Skin of body (tissue), 2 donors: ENCODE measurements around a stretch of chr18.

DNA sequence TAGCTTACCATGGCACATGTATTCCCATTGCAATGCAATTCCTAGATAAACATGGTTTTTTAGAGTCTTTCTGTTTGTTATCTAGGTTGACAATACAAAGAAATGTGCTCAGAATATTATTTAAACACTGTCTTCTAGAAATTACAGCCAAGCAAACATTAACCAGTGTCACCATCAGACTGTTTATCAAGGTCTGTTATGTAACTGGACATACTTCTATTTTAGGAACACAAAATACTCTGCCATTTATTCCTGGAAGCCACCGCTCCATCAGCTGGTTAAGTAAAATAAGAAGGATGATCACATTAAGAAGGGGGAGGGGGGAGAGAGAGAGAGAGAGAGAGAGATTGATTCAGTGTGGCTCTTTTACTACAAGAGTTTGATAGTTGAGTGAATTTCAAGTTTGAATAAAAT lies 47.9 kb downstream of the MBP start:
- RAMPAGE, long total RNA: no peak

DNA sequence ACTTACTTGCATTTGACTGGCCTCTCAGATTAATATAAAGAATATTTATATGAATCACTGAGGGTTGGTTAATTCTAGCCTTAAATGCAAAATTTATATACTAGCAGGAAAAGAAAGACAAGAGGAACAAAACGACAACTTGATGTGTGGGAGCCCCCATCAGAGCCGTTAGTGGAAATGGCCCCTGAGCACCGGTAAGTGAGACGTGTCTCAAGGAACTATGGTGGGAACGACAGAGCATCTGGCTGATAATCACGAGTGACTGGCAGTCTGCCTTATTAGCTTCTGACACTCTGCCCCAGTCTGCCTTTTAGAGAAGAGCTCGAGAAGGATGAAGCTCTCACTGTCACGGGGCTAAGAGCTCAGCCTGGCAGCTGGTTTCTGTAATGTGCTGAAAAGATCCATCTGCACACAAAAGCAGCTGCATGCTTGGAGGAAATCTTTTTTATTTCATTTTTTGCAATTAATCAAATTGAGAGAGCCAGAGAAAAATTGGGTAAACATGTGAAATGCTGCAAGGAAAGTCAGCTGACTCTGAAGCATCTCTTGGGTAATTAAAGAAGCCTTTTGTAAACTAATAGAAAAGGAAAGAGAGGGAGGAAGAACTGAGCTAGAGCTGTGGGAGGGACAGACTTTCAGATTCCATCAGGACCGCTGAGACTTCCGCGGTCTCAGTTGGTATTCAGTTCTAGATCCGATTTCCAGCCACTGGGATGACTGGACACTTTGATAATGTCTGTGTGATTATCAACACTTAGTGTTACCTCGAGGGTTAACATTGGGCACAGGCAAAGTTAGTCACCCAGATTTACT lies 24.5 kb downstream of the MBP start:
- RAMPAGE, long total RNA: no peak

- RAMPAGE, long total RNA: no peak
Observed at GRCh38 chr18:77111861-77112846, 20.4 kb downstream of the MBP start.

GRCh38 chr18:77134066-77134513 lies 1.5 kb upstream of the MBP start:
- RAMPAGE, long total RNA: no peak

GRCh38 chr18:77322445-77322980 lies 72.9 kb downstream of the GALR1 start:
- RAMPAGE, long total RNA: no peak

- RAMPAGE, long total RNA: no peak
Observed at GRCh38 chr18:78510236-78510733, 469.3 kb upstream of the SALL3 start.

- RAMPAGE, long total RNA: no peak
Observed at GRCh38 chr18:78999975-79000406, 20.4 kb downstream of the SALL3 start.

DNA sequence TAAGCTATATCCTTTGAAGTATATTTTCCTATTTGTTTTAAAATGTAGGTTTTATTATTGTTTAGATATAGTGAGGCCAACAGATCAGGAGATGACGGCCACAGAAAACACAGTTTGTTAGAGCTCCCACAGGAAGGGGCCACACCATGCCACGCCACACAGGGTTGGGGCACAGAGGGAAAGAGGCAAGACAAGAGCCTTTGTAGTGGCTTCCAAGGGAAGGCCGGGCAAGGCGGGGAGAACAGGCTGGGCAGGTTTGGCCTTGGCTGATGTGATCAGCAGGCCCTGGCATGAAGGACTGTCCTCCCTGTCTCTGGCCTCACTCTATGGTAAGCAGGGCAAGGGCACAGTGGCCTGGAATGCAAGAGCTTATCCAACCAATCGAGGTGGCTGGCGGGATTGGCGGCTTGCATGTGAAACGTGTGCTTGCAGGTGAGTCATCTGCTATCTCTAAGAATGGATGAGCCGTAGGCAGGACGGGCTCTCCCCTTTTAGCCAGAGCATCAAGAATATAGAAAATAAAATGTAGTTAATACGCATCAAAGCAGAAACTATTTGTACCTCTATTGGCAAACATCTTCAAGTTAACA lies 6.4 kb upstream of the ATP9B start:
- RAMPAGE, long total RNA: no peak

DNA sequence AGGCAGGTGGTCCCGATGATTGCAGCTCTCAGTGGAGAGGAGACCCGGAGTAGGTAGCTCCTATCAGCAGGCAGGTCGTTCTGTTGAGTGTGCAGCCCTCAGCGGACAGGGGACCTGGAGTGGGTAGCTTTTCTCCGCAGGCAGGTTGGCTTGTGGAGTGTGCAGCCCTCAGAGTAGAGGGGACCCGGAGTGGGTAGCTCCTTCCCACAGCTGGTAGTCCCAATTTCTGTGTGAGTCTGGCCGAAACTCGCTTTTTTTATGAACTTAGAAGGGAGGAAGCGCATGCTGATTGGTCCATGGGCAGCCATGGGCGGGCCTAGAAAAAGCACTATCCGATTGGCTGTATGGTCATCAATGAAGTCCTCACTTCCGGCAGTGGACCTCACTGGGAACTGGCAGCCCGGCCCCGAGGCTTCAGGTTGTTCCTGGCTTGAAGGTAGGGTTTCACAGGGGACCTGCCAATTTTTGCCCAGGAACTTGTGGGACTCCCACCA lies 98.2 kb downstream of the ATP9B start:
- RAMPAGE, long total RNA: no peak

DNA sequence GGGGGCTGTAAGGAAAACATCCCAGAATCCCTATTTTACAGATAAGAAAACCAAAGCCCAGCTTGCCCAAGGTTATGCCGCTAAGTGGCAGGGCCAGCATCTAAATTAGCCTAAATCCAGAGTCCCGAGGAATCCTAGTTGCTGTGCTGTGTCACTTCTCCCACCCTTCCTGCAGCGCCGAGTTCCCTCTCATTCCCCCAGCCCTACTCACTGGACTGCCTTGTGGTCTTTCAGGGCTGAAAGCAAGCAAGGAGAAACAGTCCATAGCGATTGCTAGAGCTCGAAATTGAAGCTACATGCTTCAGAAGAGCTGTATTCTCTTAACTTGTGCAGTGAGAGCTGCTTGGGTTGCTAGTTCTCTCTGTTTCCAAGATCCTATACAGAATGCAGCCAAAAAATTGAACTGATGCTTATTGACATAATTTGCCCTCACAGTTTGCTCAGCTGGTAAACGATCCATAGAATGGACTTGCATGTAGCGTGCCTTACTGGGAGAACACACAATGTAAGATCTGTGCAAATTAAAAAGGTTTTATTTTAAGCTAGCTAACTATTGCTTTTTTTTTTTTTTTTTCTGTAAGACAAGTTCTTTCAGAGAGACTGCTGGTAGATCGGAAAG lies 143.4 kb upstream of the NFATC1 start:
- RAMPAGE, long total RNA: no peak

DNA sequence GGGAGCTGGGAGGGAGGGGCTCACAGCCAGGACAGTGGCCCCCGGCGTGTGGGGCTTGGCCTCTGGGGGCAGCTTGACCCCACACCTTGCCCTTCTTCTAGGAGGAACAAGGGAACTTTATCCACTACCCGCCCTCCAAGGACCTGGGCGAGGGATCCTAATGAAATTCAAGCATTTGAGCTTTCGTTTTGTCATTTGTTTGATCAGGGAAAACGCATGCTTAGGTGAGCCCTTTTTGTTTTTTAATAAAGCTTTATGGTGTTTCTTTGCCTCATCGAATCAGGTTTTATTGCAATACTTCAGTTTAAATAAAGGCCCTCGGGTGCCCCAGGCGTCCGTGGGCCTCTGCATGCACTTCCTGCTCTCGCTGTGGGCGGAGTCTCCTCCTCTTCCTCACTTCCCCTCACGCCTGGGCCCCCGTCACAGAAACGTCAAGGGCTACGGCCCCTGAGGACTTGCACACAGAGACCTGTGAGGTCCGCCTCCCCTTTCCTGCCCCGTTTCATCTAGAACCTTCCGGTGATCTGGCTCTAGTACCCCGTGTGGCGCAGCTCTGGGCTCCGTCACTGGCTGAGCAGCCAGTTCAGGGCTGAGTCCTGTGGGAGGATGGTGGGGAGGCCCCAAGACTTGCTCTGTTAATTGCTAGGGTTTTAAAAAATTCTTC lies 9.9 kb downstream of the NFATC1 start:
- RAMPAGE, long total RNA: no peak

DNA sequence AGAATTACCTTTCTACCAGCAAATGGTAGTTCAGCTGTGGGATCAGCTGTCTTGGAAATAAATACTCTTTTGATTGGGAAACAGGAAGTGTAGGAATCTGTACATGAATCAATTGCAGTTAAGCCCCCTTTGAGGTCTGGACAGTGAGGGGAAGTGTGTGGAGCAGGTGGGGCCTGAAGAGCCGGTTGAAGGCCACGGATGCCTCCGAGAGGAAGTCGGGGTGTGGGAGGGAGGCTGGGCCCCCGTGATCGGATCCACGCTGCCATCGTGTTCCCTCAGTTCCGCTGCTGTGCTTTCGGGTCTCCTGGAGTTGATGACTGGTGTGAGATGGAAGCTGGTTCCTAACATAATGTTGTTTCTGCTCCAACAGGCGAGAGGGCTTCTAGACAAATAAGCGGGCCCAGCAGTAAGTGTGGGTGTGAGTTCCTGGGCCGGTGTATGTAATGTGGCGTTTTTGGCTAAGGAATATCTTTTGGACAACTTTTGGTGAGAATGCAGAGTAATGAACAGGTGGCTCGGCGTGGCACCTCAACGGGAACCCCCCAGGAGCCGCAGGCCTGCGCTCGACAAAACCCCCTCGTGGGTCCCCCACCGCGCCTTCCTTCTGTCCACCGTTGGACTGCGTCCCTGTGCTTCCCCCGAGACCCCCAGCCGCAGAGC lies 10.6 kb downstream of the NFATC1 start:
- RAMPAGE, long total RNA: no peak

DNA sequence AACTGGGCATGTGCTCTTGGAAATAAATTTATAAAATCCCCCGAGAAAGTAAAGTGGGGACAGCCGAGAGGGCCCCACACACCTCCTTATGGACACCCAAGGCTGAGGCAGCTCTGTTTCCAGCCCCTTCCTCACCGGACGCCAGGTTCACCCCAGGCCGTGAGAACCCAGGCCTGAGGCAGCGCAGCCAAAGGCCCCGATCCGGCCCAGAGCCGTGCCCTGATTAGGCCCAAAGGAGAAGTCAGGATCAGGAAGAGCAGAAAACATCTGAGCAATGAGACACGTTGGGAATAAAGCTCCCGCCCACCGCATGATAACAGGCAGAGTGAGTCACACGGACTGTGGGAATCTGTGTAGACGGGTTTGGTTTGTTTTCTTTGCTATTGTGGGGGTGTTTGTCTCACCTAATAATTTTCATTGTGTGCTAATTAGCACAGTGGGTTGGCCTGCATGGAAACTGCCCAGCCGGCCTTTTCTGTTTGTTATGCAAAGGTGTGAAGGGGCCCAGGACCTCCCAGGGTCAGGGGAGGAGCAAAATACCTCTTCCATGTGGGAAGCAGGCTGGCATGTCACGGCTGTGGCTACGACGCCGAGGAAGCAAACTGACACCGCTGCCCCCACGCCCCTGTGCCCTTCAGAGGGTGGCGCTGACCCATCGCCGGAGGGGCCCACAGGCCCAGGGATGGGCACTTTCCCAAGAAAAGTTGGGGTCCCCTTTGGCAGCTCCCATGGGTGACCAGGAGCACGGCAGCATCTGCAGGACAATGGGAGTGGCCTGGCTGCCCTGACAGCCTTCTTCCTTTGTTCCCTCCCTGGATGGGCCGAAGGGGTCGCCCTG lies 68.5 kb upstream of the CTDP1 start:
- RAMPAGE, long total RNA: no peak

- RAMPAGE, long total RNA: no peak
Observed at GRCh38 chr18:79713420-79713685, 33.8 kb downstream of the CTDP1 start.

GRCh38 chr18:79730102-79730692 lies 50.6 kb downstream of the CTDP1 start:
- RAMPAGE, long total RNA: no peak

DNA sequence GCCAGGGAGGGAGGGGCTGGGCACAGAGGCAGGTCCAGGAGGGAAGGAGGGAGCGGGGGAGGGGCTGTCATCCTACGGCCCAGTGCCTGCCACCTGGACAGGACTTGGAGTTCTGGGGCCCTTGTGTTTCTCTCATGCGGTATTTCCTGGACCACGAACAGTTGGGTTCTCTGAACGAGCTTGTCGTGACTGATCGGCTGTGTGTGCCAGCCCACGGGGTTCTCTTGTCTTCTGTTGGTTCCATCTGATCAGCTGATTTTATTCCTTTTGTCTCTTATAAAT lies 46.5 kb upstream of the KCNG2 start:
- RAMPAGE, long total RNA: no peak

DNA sequence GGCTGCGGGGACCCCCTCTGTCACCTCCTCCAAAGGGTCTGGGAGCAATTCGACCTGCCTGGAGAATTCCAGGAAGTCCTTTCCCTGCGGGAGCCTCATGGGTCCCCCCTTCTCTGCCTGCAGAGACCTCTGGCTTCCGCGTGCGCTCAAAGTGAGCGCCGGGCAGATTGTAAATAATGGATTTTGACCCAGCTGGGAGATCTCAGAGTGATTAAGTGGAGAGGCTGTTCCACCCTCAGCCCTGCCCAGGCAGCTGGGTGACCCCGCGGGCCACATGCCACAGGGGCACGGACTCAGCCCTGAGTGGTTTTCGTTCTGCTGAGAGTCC lies 1.2 kb downstream of the KCNG2 start:
- RAMPAGE, long total RNA: no peak

- RAMPAGE, long total RNA: no peak
Observed at GRCh38 chr18:79903524-79904222, 47.8 kb downstream of the SLC66A2 start.

DNA sequence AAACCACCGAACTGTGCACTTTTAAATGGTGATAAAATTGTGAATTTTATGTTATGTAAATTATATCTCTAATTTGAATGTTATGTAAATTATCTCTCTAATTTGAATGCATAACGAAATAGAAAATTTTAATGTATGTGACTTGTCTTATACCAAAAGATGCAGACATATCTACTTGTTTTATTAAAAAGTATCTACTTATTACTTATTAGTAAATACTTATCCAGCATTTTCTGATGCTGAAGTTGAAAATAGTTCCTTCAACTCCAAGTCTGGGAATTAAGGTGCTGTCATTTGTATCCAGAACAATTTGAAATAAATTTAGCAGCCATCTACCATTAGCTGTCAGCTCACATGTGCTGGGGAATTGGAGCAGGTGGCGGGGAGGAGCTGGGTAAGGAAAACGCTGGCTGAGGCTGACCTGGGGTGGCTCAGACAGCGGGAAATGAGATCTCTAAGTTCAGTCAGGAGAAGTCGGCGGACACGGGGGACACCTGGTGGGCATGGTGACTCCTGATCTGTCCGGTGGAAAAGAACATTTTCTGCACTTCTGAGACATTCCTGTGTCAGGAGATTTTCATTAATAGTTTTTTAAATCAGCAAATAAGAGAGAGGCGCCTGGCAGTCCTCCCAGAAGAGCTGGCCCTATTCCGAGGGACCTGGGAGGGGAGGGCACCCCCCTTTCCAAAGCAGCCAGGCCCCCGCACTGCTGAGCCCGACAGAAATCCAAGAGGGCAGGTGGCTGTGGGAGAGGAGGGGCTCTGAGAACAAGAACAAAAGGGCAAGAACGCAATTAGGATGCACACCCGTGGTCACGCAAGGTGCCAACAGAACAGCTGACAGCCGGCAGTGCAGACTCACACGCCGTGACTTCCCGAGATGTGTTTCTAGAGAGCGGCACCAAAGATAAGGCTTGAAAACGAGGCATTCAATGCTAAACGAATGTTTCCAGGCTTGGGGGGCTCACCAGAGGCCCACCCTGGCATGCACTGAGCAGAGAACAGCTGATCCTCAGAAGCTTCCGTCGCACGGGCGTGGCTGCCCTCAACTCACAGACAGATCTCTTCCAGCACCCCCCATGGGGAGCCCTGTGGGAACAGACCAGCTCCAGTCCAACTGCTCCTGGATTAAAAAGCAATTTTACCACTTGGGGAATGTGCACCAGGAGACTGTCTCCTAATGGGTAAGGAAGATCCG lies 26.5 kb downstream of the SLC66A2 start:
- RAMPAGE, long total RNA: no peak

GRCh38 chr18:79940378-79940960 lies 11.0 kb downstream of the SLC66A2 start:
- RAMPAGE, long total RNA: no peak